Cerebral cortex (tissue), 2 donors: ENCODE measurements around a stretch of chr2.

DNA sequence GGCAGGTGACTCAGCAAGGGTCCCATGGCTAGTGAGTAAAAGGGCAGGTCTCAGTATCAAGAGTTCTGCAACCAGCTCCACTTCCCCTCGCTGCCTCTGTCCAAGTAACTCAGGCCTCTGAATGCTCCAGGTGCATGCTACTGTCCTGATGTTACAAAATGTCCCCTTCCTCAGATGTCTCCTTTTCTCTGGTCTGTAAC, 57.3 kb upstream of the LAPTM4A start:
- PRO-cap, 2 experiments = no peak in any of the 2 experiments

DNA sequence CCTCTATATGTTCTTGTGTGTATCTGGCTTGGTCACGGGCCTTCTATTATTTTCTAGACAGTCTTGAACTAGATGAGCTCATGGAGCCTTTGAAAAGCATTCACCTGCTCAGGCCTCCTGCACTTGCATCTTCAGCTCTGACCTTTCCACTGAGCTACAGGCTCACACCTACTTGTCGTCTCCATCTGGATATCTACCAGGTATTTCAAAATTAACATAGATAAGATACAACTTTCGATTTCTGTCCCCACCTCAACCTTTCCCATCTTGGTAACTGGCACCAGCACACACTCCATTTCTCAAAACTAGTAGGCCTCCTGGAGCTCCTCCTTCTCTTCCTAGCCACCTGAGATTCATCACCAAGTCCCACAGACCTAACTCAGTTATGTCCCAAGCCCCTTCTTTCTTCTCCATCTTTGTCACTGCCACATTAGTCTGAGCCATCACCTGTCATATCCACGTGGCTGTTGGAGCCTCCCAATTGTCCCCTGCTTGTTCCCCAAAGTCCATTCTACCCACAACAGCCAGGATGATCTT, 69.7 kb upstream of the LAPTM4A start:
- PRO-cap, 2 experiments = no peak in any of the 2 experiments

DNA sequence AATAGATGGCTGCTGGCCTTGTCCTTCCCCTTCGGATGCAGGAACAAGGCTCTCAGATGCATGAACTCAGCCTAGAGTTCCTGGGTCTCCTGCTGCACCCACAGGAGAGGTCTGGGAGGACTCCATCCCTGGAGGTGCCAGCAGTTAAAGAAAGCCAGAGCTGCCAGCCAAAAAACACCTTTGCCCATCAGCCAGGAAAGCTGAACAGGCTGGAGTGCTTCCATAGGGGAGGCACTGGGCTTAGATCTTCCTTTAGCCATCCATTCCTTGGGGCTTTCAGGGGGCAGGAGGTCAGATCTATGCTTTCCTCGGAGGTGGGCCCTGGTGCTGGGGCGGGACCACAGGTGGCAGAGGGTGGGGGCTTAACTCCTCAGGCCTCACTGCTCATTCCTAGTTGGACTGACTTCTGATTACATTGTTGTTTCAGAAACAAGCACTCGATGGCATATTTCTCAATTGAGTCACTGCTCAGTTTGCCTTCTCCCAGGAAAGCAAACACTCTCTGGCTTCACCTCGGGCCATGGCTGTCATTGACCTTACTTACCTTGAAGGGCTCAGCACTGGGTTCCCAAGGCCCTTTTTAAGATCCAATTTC, 41.0 kb downstream of the SDC1 start:
- PRO-cap, 2 experiments = no peak in any of the 2 experiments

DNA sequence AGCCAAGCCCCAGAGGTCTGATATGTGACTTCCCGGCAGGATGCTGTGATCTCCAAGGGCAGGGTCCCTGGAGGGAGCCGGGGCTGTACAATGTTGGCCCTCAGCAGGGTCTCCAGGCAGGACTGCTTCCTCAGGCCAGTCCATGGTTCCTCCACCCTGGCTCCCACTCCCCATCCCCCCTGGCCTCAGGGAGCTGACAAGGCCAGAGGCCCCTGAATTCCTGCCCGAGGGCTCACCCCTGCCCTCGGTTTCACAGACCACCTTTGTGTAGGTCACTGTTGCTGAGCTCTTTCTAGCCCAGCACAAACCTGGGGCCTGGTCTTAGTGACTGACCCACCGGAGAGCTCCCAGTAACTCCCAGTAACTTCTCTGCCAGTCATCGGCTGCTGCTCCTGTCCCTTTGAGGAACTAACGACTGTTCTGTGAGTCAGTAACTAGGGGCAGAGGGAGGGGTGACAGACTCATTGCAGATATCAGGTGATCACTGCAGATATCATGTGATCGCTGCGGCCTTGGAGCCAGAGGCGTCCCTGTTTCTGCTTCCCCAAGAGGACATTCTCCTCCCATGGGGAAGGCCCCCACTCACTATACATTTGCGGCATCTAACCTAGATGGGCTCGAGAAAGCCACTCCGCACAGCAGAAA, 38.6 kb downstream of the SDC1 start:
- PRO-cap, 2 experiments = peak in 1 of 2 experiments; most common minus-strand start position 402 of the sequence (in 1)

- PRO-cap, 2 experiments = no peak in any of the 2 experiments
Observed at GRCh38 chr2:20212150-20213510, 12.3 kb downstream of the SDC1 start.

GRCh38 chr2:20357605-20358104, 7.0 kb upstream of the PUM2 start:
- PRO-cap, 2 experiments = no peak in any of the 2 experiments

DNA sequence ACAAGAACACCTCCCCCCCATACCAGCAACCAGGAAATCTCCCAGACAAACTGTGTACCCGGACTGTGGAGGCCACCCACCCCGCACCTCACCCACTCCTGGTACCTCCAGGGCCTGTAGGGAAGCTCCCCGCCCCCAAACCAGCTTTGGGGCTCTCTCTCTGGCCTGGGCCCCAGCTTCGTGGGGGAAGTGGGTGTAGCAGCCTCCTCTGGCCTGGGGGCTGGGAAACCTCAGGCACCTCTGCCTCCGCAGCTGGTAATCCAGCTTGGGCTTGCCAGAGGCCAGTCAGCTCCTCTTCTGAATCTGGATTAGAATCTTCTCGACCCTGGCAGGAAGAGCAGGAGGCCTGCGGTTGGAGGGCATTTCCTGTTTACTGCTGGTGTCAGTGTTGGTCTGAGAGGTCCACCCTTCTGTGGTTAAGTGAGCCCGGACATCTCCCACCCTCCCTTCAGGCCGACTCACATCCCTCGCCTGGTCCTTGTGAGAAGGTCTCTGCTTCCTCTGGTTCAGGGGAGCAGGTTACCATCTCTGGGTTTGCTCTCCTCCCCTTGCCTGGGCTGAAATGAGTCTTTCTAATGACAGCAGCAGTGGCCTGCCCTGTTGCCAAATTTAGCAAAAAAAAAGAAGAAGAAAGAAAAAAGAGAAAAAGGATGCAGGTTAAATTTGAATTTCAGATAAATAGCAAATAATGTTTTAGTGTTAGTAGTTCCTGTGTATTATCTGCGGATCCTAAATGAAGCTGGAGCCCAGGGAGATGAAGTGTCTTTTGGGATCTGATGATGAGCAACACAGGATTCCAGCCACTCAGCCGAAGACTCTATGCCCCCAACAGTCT, 22.0 kb upstream of the RHOB start:
- PRO-cap, 2 experiments = peak in 1 of 2 experiments; most common plus-strand start position 461 of the sequence (in 1); most common minus-strand start position 305 of the sequence (in 1)

GRCh38 chr2:20438440-20439121, 8.3 kb upstream of the RHOB start:
- PRO-cap, 2 experiments = peak in 1 of 2 experiments; most common minus-strand start chr2:20438560 (in 1)

- PRO-cap, 2 experiments = peak in 1 of 2 experiments; most common plus-strand start chr2:20444652 (in 1)
Observed at GRCh38 chr2:20444569-20445161, 2.2 kb upstream of the RHOB start.

DNA sequence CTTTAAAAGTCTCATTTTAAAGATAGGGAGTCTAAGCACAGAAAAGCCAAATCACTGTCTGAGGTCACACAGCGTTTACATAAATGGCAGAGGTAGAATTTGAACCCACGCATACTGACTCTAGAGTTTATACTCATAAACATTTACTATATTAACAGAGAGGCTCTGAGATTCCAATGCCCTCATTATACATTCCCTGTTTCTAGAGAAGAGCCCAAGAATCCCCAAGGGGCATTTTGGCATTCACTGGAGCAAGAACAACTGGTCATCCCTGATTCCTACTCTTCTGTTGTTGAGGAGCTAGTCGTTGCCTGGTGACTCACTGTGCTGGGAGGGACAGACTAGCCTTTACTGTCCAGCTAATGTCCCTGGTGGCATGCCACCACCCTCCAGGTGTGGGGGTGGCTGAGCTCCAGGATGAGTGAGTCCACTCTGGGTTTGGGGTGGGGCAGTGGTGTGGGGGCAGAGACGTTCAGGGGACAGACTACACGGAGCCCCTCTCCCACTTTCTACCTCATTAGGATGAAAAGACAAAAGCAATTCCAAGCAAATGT, 49.2 kb downstream of the RHOB start:
- PRO-cap, 2 experiments = no peak in any of the 2 experiments

DNA sequence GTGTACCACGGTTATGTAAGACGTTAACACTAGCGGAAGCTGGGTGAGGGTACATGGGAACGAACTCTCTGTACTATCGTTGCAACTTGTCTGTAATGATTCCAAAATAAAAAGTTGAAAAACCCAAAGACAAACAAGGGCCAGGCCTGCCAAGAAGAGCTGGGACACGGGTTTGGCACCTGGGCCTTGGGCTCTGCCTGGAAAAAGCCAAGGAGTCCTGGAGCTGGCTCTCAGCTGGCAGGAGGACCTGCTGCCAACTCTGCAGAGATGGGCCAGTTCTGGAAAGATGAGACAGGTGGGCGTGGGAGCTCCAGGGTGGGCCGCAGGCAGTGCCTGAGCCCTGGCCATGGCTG, 89.7 kb downstream of the RHOB start:
- PRO-cap, 2 experiments = no peak in any of the 2 experiments

DNA sequence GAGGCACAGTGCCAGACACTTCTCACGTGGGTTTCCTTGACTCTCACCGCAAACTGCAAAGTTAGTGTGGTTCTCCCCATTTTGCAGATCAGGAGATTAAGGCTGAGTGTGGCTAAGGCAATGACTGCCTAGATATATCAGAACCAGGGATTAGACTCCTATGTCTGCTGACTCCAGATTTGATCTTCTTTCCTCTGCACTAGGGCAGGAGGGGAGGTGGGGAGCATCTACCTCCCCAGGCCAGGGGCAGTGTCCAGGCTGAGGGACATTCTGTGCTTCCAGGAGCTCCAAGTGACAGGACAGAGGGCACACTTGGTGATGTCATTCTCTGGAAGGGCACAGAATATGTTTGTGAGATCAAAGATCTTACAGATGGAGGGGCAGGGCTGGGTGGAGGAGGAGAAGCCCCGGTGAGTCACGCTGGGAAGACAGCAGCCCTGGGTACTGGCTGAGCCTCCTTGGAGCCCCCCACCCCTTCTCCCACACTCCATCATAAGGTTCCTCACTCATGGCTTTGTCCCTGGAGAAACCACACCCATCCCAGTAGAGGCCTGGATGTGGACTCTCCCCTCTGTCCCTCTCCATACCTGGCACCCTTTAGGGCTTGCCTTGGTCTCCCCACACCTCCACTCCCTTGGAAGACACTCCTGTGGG, 92.4 kb downstream of the RHOB start:
- PRO-cap, 2 experiments = no peak in any of the 2 experiments

- PRO-cap, 2 experiments = no peak in any of the 2 experiments
Observed at GRCh38 chr2:20571116-20571842, 79.6 kb downstream of the HS1BP3 start.

GRCh38 chr2:20582504-20583000, 68.3 kb downstream of the HS1BP3 start:
- PRO-cap, 2 experiments = peak in 1 of 2 experiments; most common plus-strand start chr2:20582801 (in 1); most common minus-strand start chr2:20582711 (in 1)

- PRO-cap, 2 experiments = peak in 1 of 2 experiments; most common plus-strand start chr2:20605120 (in 1); most common minus-strand start chr2:20605022 (in 1)
Observed at GRCh38 chr2:20604445-20605333, 46.2 kb downstream of the HS1BP3 start.

DNA sequence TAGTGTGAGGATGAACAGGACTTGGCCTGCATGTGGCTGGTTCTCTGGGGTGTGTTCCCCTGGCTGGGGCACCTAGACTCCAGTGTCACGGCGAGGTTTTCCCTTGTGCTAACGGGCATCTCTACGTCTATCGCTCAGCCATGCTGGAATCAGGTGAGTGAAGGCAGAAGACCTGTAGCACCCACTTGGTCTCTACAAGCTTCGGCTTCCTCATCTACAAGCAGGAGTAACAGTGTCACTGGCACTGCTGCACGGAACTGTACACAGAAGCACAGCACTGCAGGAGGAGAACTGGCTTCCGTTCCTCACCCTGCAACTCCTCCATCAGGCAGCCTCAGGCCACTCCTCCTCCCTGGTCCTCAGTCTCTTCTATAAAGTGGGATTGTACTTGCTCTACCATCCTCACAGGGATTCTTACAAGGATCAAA, 30.6 kb downstream of the HS1BP3 start:
- PRO-cap, 2 experiments = no peak in any of the 2 experiments

DNA sequence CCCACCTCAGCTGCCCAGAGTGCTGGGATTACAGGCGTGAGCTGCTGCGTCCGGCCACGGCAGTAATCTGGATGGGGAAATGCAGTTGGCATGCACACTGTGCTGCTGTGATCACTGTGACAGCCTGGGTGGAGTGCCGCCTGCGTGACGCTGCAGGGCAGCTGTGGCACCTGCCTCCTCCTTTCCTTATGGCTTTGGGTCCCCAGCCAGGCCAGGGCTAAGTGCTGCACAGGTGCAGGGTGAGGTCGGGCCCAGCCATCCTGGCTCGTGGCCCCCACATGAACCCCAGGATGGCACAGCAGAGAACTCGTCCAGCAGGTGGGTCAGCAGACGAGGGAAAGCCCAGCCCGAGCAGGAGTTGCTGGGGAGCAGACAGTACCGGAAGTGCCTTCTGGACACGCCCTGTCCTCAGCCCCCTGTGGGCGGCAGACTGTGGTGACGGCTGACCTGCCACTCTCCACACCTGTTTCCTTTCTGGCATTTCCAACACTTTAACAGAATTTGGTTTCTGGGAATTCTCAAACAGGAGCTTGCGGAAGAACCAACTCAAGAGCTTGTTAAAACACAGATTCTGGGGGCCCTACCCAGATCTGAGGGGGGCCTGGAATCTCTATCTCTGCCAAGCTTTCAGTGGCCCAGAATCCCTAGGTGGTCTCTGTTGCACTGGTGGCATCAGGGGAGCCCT, 17.0 kb downstream of the HS1BP3 start:
- PRO-cap, 2 experiments = peak in 1 of 2 experiments; most common plus-strand start position 65 of the sequence (in 1); most common minus-strand start position 69 of the sequence (in 1)

DNA sequence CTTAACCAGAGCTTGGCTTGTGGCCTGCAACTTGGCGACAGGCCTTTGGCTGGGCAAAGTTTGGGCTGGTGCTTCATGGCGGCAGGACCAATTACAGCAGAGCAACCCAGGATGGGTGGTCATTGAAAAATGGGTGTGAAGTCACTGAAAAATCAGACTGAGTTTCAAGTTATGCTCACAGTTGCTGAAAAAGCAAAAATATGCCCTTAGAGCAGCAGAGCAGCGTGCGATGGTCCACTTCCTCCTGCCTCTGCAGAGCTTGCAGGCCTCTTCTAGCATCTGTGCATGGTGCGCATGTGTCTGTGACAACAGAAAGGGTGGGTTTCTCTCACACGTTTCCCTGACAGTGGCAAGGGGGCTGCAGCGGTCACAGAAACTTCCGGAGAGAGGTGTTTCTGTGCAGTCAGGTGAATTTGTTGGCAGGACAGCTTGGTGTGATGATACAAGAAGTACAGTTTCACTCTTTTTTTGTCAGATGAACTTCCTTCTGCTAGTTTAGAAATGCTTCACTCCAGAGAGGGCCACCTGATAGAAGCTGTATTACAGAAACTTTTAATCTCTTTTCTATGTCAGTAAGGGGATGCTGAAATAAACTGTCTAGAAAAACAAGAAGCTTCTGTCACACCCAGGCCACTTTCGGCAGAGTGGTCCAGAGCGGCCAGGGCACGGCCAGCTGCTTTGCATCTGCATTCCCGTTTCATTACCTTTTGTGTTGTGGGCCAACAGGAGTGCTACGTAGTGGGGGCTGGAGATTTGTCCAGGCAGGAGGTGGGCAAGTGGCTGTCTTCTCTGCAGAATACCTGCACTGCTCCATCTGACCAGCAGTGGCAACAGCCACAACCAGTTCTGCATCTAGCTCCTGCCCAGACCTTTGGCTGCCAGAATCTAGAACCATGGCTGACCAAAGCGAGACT, 10.0 kb downstream of the GDF7 start:
- PRO-cap, 2 experiments = no peak in any of the 2 experiments

- PRO-cap, 2 experiments = no peak in any of the 2 experiments
Observed at GRCh38 chr2:20757596-20758057, 65.3 kb downstream of the LDAH start.

- PRO-cap, 2 experiments = no peak in any of the 2 experiments
Observed at GRCh38 chr2:20780838-20781273, 42.0 kb downstream of the LDAH start.